Fibroblast of the aortic adventitia (primary cell): ENCODE data around the genes MYG1 and SP7.

- CAGE, long polyA plus RNA, result no peak
Measured at GRCh38 chr12:52522253-52523294, 2.4 kb upstream of the KRT5 start.

GRCh38 chr12:52608314-52608710, 7.0 kb upstream of the KRT72 start:
- CAGE, long polyA plus RNA, result no peak

DNA sequence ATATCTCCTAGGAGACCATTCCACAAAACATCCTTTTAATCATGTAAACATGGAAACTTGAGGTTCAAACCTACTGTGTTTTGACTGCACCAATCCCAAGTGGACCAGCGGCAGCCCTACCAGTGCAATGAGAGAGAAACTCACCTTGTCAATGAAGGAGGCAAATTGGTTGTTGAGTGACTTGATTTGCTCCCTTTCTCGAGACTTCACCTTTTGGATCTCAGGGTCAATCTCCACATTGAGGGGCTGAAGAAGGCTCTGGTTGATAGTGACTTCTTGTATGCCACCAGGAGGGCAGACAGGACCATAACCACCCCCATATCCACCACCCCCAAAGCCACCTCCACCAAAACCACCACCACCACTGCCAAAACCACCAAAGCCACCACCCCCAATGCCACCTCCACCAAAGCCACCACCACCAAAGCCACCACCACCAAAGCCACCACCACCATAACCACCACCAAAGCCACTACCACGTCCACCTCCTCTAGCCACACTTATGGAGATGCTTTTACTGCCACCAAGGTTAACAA, 525 bp downstream of the KRT1 start:
- CAGE, long polyA plus RNA, result no peak

DNA sequence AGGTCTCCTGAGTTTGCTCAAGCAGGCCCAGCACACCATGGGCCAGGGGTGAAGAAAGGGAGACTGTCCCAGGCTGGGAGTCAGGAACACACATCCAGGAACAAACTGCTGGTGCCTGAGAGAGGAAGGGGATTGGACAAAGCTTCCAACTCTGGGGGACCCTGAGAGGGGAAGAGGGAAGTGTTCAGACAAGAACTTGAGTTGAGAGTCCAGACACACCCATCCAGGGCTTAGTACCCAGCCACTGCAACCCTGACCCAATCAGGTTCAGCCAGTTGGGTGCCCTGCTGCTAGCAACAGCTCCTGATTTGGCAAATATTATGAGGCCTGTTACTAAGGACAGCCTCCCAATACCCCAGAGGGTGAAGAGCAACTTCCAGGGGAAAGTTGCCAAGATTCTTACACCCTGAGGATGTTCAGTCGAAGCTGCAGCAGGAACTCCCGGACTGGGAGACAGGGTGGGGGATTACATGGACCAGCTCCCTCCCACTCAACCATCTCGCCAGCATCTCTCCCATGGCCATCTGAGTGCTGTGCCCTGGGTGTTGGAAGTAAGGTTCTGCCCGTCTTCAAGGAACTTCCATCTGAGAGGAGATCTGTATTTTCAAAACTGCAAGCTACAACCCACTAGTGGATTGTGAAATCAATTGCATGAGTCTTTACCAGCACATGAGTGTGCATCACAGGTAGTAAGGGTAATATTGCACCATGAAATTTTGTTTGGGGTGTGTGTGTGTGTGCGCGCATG, 11.4 kb upstream of the KRT78 start:
- CAGE, long polyA plus RNA, result no peak

- CAGE, long polyA plus RNA, result no peak
Measured at GRCh38 chr12:52867593-52868198, 18.9 kb upstream of the KRT78 start.

GRCh38 chr12:52879305-52880343, 25.3 kb downstream of the KRT8 start:
- CAGE, long polyA plus RNA, result no peak

DNA sequence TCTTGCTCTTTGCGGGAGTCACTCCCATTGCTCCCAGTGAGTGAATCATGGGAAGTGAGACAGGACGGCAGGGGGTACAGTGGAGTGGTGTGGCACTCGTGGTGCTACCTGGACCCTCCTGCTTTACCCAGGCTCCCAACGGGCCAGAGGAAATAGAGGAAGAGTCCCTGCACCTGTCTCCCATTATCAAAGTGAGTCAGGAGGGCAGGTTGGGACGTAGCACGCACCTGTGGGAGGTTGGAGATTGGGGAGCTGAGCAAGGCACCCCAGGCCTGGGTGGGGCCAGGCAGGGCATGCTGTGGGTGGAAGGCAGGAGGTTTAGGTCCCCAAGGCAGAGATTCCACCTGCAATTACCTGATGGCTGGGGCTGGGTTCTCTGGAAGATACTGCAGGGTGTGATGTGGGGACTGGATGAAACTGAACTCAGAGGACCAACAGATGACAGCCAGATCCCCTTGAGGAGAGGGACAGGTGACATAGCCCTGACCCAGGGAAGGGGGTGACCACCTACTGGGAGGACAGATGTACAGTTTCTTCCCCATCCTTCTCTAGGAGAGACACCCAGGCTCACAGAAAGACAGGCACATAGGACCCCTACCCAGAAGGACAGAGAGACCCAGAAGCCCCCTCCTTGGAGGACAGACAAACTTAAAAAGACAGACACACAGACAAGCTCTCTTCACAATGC, 1.6 kb upstream of the KRT8 start:
- CAGE, long polyA plus RNA, result no peak

DNA sequence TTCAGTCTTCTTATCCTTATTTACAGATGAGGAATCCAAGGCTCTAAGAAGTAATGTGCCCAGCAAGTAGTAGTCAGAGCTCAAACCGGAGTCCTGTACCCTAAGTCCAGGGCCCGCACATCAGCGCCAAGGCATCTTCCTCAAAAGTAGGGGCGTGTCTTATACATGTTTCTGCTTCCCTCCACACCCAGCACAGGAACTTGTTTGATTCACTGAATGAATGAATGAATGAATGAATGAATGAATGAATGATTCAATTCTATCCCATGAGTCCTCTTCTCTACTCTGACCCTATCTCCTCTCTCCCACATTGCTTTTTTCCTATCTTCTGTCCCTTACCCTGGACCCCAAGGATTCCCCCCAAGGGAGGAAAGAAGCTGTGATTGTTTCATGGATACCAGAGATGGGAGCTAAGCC, 21.9 kb upstream of the KRT8 start:
- CAGE, long polyA plus RNA, result no peak

GRCh38 chr12:52946832-52947386, 2.0 kb upstream of the KRT18 start:
- CAGE, long polyA plus RNA, result no peak

GRCh38 chr12:52975223-52975743, 26.4 kb downstream of the KRT18 start:
- CAGE, long polyA plus RNA, result no peak

DNA sequence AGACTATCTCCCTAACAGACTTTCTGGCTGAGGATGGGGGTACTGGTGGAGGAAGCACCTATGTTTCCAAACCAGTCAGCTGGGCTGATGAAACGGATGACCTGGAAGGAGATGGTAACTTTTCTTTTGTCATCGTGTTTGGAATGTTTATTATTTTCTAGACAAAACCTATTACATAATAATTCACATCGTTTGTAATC, 10.1 kb downstream of the EIF4B start:
- CAGE, long polyA plus RNA, result no peak

GRCh38 chr12:53028433-53028975, 21.4 kb upstream of the TNS2 start:
- CAGE, long polyA plus RNA, result no peak

- CAGE, long polyA plus RNA, result no peak
Measured at GRCh38 chr12:53034254-53035257, 15.3 kb upstream of the TNS2 start.

DNA sequence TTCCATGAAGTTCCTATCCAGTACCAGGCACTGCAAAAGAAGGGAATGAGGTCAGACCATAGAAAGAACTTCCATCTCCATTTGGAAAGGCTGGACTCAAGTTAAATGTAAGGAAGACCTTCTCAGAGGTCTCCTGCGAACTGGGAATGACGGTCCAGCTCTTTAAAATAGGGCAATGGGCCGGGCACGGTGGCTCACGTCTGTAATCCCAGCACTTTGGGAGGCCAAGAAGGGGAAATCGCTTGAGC, 3.9 kb upstream of the TNS2 start:
- CAGE, long polyA plus RNA, result no peak

GRCh38 chr12:53208984-53209496, 2.0 kb upstream of the ITGB7 start:
- CAGE, long polyA plus RNA, result no peak

- CAGE, long polyA plus RNA, result no peak
Measured at GRCh38 chr12:53225397-53226288, 6.4 kb downstream of the RARG start.

DNA sequence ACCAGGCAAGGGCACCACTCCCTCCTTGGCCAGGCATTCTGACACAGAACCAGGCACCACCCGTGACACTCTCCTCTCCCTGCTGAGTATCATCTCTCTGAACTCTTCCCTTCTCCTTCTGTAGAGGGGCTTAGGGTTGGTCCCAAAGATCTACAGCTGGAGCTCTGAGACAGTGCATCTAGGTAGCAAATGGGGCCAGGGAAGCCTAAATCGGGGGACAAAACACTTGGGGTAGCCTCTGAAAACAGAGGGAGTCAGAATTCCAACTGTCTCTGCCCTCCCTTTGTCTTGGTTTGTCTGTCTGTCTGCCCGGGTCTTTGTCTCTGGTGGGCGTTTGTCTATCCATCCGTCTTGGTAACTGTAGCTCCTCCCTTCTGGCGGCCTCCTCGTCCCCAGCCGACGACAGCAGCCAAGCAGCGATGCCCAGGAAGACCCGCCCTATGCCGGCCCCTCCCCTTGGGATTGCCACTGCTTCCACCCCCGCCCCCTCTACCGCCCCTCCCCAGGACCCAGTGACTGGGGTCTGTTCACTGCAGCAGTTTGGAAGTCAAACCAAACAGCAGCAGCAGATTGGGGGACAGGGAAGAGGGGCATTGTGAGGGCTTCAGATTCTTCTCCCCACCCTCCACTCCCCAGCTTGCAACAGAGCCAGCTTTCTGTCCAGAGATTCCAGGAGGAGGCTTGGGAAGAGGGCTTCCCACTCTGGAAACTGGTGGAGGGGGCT, 2.2 kb upstream of the RARG start:
- CAGE, long polyA plus RNA, result no peak

- CAGE, long polyA plus RNA, result no peak
Measured at GRCh38 chr12:53299512-53300284, at the start of gene MYG1. Gene MYG1, plus strand, starts transcription at chr12:53299695.

- CAGE, long polyA plus RNA, result no peak
Measured at GRCh38 chr12:53336301-53336581, at the start of gene SP7. Gene SP7, minus strand, starts transcription at chr12:53336354.

GRCh38 chr12:53460222-53461626, 8.8 kb downstream of the PCBP2 start:
- CAGE, long polyA plus RNA, result no peak